M059J (cell line): ENCODE results near the genes ISG20L2, MRPL24, SH2D2A and SMIM42.

- RAMPAGE, long total RNA = no peak
These were observed 10.0 kb upstream of the MEF2D start for GRCh38 chr1:156510483-156511165.

DNA sequence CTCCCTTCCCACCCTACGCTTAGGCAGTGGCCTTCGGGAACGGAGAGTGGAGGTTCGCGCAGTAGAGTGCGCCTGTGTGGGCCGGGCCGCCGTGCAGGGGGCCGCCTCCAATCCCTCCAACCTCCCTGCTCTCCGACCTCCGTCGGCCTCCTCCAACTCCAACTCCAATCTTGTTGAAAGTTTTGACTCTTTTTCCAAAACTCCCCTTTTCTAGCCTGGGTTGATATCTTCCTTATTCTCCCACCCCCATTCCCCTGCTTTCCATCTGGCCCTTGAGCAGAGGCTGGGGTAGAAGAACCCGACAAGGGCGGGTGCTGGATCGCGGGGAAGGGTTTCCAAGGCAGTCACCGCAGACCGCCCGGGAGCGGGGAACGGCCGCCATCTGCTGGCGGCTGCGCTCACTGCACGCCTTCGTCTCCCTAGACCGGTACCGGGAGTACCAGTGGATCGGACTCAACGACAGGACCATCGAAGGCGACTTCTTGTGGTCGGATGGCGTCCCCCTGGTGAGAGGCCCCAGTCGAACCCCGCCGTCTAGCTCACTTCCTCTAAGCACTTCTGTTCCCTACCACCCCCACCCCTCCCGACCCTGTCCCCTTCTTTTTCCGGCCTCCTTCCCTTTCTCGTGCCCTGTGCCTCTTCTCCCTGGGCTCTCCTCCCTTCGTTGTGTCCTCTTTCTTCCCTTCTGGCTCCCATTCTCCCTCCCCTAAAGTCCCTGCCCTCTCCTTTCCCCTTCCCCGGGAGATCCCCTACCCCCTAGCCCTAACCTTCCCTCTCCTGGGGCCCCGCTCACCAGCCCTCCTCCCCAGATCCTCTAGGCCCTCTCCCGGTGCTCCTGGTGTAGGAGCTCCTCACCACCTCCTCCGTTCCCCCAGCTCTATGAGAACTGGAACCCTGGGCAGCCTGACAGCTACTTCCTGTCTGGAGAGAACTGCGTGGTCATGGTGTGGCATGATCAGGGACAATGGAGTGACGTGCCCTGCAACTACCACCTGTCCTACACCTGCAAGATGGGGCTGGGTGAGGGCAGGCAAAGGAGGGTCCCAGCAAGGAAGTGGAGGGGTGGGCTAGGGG is 15.7 kb downstream of the BCAN start:
- RAMPAGE, long total RNA = no peak

GRCh38 chr1:156671842-156672451 is 5.3 kb downstream of the NES start:
- RAMPAGE, long total RNA = no peak

DNA sequence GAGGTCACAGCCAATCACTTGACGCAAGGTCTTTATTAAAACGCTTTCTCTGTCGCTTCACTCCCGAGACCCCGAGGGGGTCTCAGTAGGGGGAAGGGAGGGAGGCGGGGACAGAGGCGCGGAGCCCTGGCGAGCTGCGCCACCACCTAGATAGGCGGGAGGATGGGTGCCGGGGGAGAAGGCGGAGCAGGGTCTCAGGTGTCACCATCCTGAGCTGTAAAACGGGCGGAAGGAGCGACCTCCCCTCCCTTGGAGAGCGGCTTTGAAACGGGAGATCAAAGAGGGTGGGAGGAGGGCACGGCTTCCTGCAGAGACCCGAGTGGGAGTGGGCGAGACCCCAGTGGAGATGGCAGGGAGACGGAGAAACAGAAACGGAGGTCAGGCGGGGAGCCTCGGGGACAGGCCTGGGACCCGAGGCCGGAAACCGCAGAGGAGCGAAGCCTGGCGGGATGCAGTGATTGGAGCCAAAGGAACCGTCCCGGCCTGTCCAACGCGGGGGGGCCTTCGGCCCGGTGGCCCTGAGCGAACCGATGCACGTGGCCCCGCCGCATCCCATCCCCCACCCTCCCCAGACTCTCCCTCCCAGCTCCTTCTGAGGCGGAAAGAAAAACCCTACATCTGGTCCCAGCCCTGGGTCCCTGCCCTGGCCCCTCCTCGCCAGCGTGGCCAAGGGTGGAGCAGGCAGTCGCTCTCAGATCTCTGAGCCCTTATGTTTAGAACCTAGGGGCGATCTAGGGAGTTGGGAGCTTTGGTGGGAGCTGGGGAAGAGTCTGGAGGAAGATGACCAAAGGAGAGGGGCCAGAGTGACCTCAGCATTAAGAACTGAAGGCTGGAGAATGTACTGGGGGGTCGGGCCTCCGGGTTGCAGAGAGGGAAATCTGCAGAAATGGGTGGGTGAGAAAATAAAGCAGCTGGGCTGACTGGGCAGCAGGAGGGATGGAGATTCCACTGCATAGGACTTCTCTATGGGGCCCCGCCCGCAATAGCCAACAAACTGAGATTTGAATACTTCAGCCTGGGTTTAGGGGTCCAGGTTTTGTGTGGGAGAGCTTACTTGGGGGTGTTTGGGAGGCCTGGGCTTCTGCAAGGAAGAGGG is 1.3 kb upstream of the CRABP2 start:
- RAMPAGE, long total RNA = no peak

DNA sequence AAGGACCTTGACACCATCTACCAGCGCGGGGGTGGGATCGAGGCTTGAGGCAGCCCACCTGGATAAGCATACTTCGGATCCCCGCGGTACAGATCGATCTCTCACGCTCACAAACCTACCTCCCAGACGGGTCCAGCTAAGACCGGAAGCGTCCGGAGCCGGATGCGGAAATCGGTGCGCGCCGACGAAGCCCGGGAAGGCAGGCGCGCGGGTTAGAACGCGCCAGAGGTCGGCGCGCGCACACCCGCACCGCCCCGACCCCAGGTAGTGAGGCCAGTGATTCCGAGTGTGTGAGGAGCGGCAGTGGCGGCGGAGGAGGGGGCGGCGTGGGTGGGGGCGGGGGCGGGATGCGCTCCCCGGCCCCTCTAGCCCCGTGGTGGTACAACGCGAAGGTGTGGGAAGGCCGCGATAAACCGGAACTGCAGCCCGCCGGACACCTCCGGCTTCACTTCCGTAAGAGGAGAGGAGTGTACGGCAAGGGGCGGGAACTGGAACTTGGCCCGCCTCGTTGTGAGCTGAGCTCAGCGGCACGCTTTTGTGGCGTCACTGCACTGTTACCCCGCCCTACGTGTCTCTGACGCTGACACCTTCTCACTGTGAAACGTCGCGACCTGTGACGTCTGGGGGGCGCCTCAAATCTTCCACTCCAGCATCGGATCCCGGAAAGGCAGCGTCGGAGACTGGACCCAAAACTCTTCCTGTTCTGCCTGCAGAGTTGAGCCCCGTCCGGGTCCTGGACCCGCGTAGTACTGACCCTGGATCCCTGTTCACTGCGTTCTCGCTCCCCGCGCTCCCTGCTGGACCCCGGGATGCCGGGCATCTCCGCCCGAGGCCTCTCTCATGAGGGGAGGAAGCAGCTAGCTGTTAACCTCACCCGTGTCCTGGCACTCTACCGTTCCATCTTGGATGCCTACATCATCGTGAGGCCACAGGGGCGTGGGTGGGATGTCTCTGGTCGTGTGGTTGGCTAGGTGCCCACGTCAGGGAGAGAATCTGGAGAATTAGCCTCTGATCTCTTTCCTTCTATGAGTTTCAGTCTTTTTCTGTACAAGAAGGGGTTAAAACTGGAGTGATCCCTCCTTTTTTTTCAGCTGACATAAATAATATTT is at the start of gene ISG20L2:
Gene ISG20L2, minus strand, starts transcription at position 471 of the 1,109 bp plus-strand sequence.
- RAMPAGE, long total RNA = no peak

GRCh38 chr1:156740209-156741236 is at the start of gene MRPL24:
MRPL24 (minus strand) TSS chr1:156741088.
- RAMPAGE, long total RNA = no peak

- RAMPAGE, long total RNA = no peak
These were observed 4.1 kb upstream of the MRPL24 start for GRCh38 chr1:156744866-156745585.

- RAMPAGE, long total RNA = no peak
These were observed 2.4 kb downstream of the HDGF start for GRCh38 chr1:156749011-156749624.

- RAMPAGE, long total RNA = no peak
These were observed 22.2 kb downstream of the SH2D2A start for GRCh38 chr1:156794344-156794975.

DNA sequence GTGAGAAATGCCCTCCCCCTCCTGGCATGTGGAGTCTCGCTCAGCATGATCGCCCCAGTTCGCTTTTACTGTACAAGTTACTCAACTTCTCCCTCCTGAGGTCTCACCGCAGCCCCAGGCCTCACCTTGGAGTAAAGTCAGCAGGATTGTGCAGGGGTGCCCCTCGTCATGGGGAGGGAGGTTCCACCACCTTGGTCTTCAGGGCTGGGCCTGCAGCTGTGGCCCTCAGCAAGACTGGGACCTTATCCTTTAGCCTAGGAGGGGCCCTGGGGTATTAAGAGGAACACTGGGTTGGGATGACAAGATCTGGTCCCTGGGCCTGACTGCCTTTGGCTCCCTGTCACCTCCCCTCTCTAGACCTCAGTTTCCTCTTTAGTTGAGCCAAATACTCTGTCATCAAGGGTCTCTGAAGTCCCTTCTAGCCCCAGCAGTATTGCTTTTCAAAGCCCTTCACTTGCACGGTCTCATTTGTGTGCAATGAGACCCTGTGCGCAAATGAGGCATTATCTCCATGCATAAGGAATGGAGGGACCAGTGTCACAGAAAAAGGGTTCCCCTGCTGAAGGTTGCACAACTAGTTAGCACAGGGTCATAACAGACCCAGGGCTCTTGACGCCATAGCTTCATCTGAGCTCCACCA is 12.9 kb downstream of the SH2D2A start:
- RAMPAGE, long total RNA = no peak

- RAMPAGE, long total RNA = no peak
These were observed at the start of gene SH2D2A for GRCh38 chr1:156816584-156817173. SH2D2A (minus strand) TSS chr1:156816848.

GRCh38 chr1:156941107-156941473 is 20.7 kb downstream of the LRRC71 start:
- RAMPAGE, long total RNA = no peak

- RAMPAGE, long total RNA = no peak
These were observed 6.8 kb upstream of the ETV3L start for GRCh38 chr1:157106274-157106947.

DNA sequence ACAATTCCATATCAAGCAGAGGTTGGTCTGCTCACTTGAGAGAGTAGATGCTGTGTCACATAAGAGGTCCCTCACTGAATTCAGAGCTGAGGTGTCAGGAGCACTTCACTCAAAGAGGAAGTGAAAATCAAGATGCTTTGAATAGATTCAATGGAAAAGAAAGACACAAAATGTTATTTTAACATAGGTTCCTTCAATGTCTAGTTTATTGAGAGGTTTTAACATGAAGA is 4.3 kb upstream of the FCRL3 start:
- RAMPAGE, long total RNA = no peak

- RAMPAGE, long total RNA = no peak
These were observed 2.8 kb downstream of the FCRL2 start for GRCh38 chr1:157774095-157774542.

DNA sequence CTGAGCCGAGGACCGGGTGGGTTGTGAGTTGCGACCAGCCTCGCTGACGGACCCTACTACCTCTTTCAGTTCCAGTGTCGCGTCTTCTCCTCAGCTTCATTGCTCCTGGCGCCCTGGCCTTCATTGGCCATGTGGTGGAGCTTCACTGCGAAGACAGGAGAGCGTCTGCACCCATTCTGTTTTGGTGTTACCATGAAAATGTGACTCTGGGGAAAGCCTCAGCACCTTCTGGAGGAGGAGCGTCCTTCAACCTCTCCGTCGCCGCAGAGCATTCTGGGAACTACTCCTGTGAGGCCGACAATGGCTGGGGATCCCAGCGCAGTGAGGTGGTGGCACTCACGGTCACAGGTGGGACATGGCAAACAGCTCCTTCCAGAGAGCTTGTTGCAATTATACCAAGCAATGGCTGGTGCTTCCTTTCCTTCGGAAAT is 67.7 kb upstream of the KIRREL1 start:
- RAMPAGE, long total RNA = no peak

DNA sequence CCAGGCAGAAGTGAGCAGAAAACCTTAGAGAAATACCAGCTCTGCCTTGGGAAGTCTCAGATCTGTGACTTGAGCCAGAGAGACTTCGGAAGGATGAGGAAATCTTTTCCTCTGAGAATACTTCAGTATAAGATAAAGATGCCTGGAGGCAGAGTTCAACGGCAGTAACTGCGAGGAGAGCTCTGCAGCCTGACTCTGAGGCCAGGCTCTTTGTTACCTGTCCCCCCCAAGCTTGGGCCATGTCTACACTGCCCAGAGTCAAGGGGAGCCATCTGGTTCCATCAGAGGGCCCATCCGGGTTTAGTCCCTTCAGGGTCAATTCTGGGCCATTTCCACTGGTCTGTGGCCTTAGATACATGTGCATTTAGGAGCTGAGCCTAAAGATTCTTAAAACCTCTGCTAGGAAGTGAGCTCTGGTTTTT is 8.6 kb downstream of the KIRREL1 start:
- RAMPAGE, long total RNA = no peak

- RAMPAGE, long total RNA = no peak
These were observed 25.7 kb downstream of the KIRREL1 start for GRCh38 chr1:158018870-158019854.

- RAMPAGE, long total RNA = no peak
These were observed at the start of gene SMIM42 for GRCh38 chr1:158128006-158128517. SMIM42 (minus strand) TSS chr1:158128301.

DNA sequence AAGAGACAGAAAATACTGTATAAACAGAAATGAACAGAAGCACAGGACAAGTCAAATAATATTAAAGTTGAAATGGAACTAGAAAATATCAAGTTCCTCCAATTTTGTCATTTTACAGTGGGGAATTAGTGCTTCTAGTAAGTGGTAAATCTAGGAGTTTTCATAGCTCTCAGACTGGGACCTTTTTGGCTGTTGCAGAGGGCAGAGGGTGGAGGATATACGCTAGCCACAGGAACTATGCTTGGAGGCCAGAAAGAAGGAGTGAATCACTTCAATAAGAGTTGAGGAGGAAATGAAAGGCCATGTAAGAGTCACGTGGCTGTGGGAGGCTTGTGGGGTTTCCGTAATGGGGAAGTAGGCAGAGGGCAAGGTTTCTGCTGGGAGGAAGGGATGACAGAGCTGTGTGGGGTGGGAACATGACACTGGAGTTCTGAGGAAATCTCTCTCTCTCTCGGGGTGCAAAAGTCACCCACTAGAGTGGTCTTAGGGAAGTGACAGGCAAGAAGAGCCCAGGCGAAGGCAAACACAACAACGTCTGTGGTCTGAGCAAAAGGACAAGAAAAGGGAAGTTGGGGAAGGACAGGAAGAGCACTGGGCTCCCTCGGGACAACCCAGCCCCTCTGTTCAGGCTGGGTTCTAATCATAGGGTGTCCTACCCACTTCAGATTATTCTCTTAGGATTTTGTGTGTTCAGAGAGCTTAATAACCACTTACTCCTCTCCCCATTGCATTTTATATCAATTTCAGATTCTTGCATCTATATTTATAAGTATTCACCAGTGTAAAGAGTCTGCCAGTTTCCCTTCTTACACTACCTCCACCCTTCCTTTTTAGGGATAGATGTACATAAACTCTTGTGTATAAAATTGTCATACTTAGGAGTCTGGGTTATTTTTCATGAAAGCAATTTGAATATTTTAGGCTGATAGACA is 3.9 kb upstream of the CD1C start:
- RAMPAGE, long total RNA = no peak